Zone of skin (tissue), 1 donor: ENCODE measurements around a stretch of chrX.

DNA sequence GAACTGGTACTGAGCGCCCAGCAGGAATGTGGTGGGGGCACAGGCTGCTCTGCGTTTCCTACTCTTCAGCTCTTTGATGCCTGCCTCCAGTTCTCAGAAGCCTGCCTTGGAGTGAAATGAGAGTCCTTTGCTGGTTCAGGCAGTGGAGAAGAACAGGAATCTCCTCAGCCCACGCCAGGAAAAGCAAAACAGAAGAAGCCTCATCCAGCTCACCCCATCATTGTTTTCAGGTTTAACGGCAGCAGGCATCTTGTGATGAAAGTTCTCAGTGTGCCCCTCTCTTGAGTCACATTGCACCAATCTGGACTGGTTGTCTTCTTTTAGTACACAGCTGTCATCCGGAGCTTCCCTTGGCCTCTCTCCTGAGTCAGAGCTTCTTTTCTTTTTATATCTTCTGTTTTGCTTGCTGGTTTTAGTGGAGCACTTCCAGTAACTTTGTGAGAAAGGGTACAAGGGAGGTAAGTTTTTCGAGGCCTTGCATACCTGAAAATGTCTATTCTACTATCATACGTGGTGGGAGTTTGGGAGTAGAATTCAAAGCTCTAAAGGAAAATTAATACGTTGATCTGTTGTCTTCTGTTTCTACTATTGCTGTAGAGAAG, 51.0 kb downstream of the TSPAN7 start:
- RRBS, result no CpG with 5 or more reads among the region's 8 CpGs

- RRBS, result no CpG with 5 or more reads among the region's 5 CpGs
These were observed 76.0 kb downstream of the TSPAN7 start for GRCh38 chrX:38637301-38637813.

GRCh38 chrX:38868664-38869696, 67.7 kb downstream of the MID1IP1 start:
- RRBS, result no CpG with 5 or more reads among the region's 7 CpGs

GRCh38 chrX:38878491-38878953, 77.3 kb downstream of the MID1IP1 start:
- RRBS, result no CpG with 5 or more reads among the region's 3 CpGs

- RRBS, result no CpG with 5 or more reads among the region's 3 CpGs
These were observed 343.0 kb downstream of the MID1IP1 start for GRCh38 chrX:39144099-39144904.

DNA sequence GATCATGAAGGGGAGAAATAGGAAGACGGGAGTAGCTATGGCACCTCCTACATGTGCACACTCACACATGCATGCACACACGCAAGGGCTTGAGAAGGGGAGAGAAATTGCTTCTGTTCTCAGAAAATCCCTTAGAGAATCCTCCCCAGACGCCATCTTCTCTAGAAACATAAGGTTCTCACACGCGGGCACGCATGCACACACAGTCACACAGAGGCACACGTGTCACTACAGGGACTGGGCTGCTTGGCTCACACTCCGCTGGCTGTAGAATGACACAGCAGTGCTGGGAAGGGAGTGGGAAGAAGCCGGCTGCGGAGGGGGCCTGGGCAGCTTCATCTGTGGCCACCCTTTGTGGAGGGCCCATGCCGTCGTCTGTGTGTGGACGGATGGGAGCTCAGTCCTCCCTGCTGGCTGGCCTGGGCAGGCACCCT, 621.3 kb downstream of the BCOR start:
- RRBS, result no CpG with 5 or more reads among the region's 13 CpGs

DNA sequence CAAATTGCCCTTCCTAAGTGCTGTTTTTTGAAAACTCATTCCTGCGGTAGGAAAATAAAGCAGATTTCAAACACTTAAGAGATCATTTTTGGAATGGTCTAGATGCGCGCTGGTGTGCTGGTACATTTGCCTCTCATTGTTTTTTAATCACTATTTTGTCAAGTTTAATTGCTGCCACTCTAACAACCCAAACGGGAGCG, 520.1 kb downstream of the BCOR start:
- RRBS, result no CpG with 5 or more reads among the region's 5 CpGs

- RRBS, result no CpG with 5 or more reads among the region's 18 CpGs
These were observed 284.0 kb downstream of the BCOR start for GRCh38 chrX:39813576-39814367.

DNA sequence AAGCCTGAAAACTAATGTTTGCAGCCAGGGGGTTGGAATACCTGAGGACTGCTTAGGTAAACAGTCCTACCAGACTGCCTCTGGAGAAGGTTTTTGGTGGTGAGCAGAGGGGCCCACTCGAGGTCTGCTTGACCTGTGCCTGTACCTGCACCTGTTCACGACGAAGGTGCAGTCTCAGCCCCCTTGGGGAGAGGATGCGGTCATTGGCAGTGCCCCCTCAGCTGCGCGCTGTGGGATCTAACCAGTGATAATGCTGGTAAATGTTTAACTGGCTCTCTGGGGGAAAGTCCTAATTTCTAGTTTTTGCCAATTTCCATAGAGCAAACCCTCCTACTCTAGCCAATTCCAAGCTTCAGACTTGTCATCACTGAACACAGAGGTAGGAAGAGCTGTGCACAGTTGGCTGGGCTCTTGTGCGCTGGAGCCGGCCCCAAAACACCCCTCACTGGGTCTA, 271.0 kb downstream of the BCOR start:
- RRBS, result no CpG with 5 or more reads among the region's 8 CpGs

DNA sequence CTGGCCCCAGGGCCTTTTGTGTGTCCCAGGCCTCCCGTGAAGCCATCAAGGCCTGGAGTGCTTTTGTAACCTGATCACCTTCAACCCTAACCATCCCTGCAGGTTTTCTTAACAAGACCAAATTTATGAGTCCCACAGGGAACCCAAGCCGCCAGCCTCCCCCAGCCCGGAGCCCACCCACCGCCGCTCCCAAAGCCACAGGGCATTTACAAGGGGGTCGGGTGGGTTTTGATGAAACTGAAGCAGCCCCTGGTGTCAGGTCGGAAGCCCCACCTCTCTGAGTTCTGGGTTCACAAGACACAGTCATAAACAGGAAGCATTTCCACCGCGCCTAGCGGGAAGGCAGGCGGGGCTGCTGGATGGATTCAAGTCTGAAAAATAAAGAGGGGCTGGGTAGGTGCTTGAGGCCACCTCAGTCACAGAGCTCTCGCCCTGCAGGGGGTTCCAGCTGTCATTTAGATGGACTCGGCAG, 128.6 kb downstream of the BCOR start:
- RRBS, result no CpG with 5 or more reads among the region's 13 CpGs

DNA sequence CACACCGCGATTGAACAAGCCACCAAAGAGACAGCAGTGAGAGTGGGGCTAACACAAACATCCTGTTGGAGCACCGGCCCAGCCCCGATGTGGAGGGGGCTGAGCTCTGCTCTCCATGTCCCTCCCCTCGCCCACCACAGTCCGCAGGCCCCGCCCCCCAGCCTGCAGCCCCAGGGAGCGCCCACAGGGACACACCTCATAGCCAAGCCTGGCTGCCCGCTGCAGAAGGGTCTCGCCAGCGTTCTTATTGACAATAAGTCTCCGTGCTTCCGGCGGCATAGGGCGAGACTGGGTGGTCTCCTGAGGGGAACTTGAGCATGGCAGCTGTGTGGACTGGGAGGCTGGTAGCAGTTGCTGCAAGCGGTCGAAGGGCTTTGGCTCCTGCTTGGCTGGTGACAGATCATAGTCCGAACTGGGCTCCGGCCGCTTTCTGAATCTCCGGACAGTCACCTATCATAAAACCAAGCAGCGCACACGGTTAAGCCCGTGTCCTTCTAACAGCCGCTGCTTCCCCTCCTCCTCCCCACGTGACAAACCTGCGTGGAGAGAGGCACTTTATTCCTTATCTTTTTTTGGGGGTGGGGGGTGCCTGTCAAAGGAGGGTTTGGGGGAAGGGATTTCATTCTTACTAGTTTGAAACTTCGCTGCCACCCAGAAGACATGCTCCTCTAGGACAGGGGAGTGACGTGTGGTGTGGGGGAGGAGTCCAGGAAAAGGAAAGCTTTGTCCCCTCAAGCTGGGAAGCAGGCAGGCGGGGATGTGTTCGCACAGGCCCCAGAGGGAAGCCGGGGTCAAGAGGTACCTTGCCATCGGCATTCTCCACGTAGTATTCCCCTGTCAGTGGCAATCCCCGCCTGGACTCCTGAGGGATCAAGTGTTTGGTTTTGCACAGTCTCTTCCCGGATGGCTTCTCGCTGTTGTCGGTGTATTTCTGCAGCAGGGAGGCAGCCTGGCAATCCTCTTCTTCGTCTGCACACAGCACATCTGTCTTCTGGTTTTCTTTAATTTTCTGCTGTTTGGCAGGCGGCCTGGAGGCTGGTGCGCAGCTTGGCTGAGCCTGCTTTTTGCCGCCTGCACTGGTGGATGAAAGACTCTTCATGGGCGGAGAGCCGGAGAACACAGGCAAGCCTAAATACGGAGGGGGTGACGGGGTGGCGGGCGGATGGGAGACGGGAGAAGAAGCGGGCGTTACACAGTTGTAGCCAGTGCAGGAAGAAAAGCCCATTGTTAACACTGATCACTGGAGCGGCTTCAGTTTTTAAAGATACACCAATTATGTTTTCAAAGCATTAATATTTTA, 35.4 kb downstream of the BCOR start:
- RRBS, result 22% methylated on average over 3 of the region's 52 CpGs

DNA sequence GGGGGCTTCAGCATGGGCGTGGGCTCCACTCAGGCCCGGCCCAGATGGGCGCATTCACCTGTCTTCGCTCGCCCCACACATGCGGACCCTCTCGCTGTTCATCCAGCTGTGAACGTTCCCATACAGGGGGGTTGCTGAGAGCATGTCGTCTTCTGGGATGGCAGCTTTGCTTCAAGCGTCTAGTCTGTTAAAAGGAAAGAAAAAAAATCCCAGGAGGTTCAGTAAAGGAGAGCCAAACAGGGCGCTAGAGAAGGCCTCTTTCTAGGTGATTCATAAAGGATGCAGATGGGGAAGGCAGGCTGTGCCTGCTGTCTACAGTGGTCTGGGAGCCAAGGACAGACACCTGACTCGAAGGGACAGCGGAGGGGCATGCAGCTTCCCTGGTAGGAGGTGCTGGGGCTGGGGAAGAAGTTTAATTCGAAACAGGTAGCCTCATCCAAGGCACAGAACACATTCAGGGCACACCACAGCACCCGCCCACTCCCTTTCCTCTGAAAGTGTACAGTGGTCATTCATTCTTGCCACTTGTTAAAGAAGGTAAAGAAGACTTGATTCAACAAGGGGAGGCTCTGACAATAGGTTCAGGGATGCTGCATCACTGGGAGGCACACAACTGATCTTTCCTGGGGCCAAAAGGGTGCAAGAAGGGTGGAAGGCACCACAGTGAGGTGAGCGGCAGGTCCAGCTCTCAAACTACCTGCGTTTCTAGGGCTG, 19.8 kb downstream of the BCOR start:
- RRBS, result no CpG with 5 or more reads among the region's 17 CpGs

GRCh38 chrX:40106940-40107742, 9.4 kb upstream of the BCOR start:
- RRBS, result 8% methylated on average over 3 of the region's 65 CpGs

- RRBS, result 15% methylated on average over 12 of the region's 21 CpGs
These were observed 75.0 kb upstream of the BCOR start for GRCh38 chrX:40172777-40173182.

- RRBS, result no CpG with 5 or more reads among the region's 8 CpGs
These were observed 104.6 kb upstream of the BCOR start for GRCh38 chrX:40202286-40202867.

GRCh38 chrX:40273296-40273748, 175.6 kb upstream of the BCOR start:
- RRBS, result no CpG with 5 or more reads among the region's 9 CpGs

- RRBS, result no CpG with 5 or more reads among the region's 5 CpGs
These were observed 157.5 kb upstream of the ATP6AP2 start for GRCh38 chrX:40423172-40423780.

DNA sequence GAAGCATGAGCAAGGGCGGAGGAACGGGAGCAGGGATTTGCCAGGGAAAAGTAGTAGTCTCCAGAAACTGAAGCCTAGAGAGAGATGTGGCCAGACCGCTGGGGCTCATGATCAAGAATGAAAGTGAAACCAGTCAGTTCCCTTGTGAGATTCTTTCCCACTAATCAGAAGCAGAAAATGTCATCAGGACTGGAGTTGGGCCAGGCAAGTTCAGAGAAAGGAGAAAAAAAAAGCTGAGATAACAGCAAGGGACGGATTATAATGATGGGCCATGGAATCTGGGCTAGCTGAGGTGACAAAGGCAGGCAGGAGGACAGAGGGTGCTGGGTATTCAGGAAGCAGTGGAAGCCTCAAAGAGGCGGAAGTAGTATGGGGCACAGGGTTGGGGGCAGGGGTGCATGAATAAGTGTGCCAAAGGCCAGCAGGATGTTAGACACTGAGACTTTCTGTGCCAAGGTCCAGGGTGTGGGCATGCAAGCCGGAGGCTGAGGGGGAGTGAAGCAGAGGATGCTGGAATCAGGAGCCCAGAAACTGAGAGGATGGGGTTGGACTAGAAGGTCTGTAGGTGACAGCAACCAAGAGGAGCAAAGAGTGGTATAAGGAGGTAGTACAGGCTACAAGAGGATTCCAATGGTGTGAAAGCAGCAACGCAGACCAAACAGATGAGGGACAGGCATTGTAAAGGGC, 2.4 kb downstream of the CXorf38 start:
- RRBS, result no CpG with 5 or more reads among the region's 7 CpGs

DNA sequence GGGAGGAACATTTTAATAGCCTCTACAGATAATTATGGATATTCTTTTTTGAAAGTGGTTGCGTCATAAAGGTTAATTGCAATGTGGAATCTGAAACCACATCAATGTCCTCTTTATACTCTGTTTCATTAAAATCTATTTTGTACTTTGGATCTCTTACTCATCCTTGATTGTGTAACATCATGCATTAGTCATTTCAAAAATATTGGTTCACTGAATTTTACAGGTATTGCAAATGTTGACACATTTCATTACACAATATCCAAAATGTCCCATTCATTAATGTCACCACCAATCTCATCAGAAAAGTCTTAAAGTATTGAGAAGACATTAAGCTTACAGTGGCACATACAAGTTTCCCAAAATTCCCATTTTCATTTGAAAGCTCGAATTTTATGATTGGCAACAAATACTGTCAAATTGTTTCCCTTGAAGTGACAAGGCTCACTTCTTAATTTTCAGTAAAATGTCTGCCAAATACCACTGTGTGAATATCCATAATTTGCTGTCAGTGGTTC, 62.6 kb upstream of the USP9X start:
- RRBS, result no CpG with 5 or more reads among the region's 2 CpGs

- RRBS, result no CpG with 5 or more reads among the region's 4 CpGs
These were observed 31.6 kb downstream of the USP9X start for GRCh38 chrX:41116831-41117301.